ENCODE data around the genes FLT4 and TRIM52.

GRCh38 chr5:180649400-180650088 lies at the start of gene FLT4:
TSS of gene FLT4 (minus strand) at chr5:180649600.
- RAMPAGE, long total RNA: no peak
- RRBS, 2 experiments: 6 to 15% methylated on average over 52 to 62 of the region's 79 CpGs
CAGE:
- cytosol, long polyA minus RNA: no peak
- cytosol, long polyA plus RNA: no peak
- long polyA plus RNA: no peak
- nucleolus, long total RNA: no peak
- nucleus, long polyA plus RNA: no peak
- nucleus, long total RNA: no peak

GRCh38 chr5:180787531-180788175 lies 15.0 kb downstream of the MGAT1 start:
- RAMPAGE, long total RNA: no peak
- RRBS, 2 experiments: no CpG with 5 or more reads among the region's 16 CpGs
CAGE:
- cytosol, long polyA minus RNA: no peak
- cytosol, long polyA plus RNA: no peak
- long polyA plus RNA: no peak
- nucleolus, long total RNA: no peak
- nucleus, long polyA plus RNA: no peak
- nucleus, long total RNA: no peak

GRCh38 chr5:180821718-180822105 lies 19.1 kb upstream of the MGAT1 start:
- RAMPAGE, long total RNA: no peak
- RRBS, 2 experiments: no CpG with 5 or more reads among the region's 5 CpGs
CAGE:
- cytosol, long polyA minus RNA: no peak
- cytosol, long polyA plus RNA: no peak
- long polyA plus RNA: no peak
- nucleolus, long total RNA: no peak
- nucleus, long polyA plus RNA: no peak
- nucleus, long total RNA: no peak

DNA sequence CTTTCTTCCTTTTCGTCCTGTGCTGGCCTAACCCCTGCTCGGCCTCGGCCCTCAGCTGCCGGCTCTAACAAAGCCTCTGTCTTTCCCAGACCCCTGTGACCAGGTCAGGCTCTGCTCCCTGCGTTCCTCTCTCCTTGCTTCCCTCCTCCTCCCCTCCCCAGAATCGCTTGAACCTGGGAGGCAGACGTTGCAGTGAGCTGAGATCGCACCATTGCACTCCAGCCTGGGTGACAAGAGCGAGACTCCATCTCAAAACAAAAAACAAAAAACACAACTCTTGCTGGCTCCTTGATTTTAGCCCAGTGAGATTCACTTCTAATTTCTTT lies 29.2 kb upstream of the MGAT1 start:
- RAMPAGE, long total RNA: no peak
- RRBS, 2 experiments: no CpG with 5 or more reads among the region's 9 CpGs
CAGE:
- cytosol, long polyA minus RNA: no peak
- cytosol, long polyA plus RNA: no peak
- long polyA plus RNA: no peak
- nucleolus, long total RNA: no peak
- nucleus, long polyA plus RNA: no peak
- nucleus, long total RNA: no peak

- RAMPAGE, long total RNA: no peak
- RRBS, 2 experiments: no CpG with 5 or more reads among the region's 1 CpG
CAGE:
- cytosol, long polyA minus RNA: no peak
- cytosol, long polyA plus RNA: no peak
- long polyA plus RNA: no peak
- nucleolus, long total RNA: no peak
- nucleus, long polyA plus RNA: no peak
- nucleus, long total RNA: no peak
Observed at GRCh38 chr5:180869576-180870189, 8.6 kb upstream of the ZFP62 start.

GRCh38 chr5:180908438-180908676 lies 9.4 kb downstream of the BTNL8 start:
- RAMPAGE, long total RNA: no peak
- RRBS, 2 experiments: no CpG with 5 or more reads among the region's 5 CpGs
CAGE:
- cytosol, long polyA minus RNA: no peak
- cytosol, long polyA plus RNA: no peak
- long polyA plus RNA: no peak
- nucleolus, long total RNA: no peak
- nucleus, long polyA plus RNA: no peak
- nucleus, long total RNA: no peak

- RAMPAGE, long total RNA: no peak
- RRBS, 2 experiments: no CpG with 5 or more reads among the region's 9 CpGs
CAGE:
- cytosol, long polyA minus RNA: no peak
- cytosol, long polyA plus RNA: no peak
- long polyA plus RNA: no peak
- nucleolus, long total RNA: no peak
- nucleus, long polyA plus RNA: no peak
- nucleus, long total RNA: no peak
Observed at GRCh38 chr5:181044262-181044497, 4.1 kb downstream of the BTNL9 start.

- RAMPAGE, long total RNA: no peak
- RRBS, 2 experiments: no CpG with 5 or more reads among the region's 14 CpGs
CAGE:
- cytosol, long polyA minus RNA: no peak
- cytosol, long polyA plus RNA: no peak
- long polyA plus RNA: no peak
- nucleolus, long total RNA: no peak
- nucleus, long polyA plus RNA: no peak
- nucleus, long total RNA: no peak
Observed at GRCh38 chr5:181046179-181047214, 6.4 kb downstream of the BTNL9 start.

GRCh38 chr5:181066278-181066559 lies 26.2 kb downstream of the BTNL9 start:
- RAMPAGE, long total RNA: no peak
- RRBS, 2 experiments: no CpG with 5 or more reads among the region's 7 CpGs
CAGE:
- cytosol, long polyA minus RNA: no peak
- cytosol, long polyA plus RNA: no peak
- long polyA plus RNA: no peak
- nucleolus, long total RNA: no peak
- nucleus, long polyA plus RNA: no peak
- nucleus, long total RNA: no peak

GRCh38 chr5:181085250-181085578 lies 45.1 kb downstream of the BTNL9 start:
- RAMPAGE, long total RNA: no peak
- RRBS, 2 experiments: no CpG with 5 or more reads among the region's 13 CpGs
CAGE:
- cytosol, long polyA minus RNA: no peak
- cytosol, long polyA plus RNA: no peak
- long polyA plus RNA: no peak
- nucleolus, long total RNA: no peak
- nucleus, long polyA plus RNA: no peak
- nucleus, long total RNA: no peak

GRCh38 chr5:181174014-181174419 lies 26.6 kb downstream of the OR2V2 start:
- RAMPAGE, long total RNA: no peak
- RRBS, 2 experiments: no CpG with 5 or more reads among the region's 25 CpGs
CAGE:
- cytosol, long polyA minus RNA: no peak
- cytosol, long polyA plus RNA: no peak
- long polyA plus RNA: no peak
- nucleolus, long total RNA: no peak
- nucleus, long polyA plus RNA: no peak
- nucleus, long total RNA: no peak

DNA sequence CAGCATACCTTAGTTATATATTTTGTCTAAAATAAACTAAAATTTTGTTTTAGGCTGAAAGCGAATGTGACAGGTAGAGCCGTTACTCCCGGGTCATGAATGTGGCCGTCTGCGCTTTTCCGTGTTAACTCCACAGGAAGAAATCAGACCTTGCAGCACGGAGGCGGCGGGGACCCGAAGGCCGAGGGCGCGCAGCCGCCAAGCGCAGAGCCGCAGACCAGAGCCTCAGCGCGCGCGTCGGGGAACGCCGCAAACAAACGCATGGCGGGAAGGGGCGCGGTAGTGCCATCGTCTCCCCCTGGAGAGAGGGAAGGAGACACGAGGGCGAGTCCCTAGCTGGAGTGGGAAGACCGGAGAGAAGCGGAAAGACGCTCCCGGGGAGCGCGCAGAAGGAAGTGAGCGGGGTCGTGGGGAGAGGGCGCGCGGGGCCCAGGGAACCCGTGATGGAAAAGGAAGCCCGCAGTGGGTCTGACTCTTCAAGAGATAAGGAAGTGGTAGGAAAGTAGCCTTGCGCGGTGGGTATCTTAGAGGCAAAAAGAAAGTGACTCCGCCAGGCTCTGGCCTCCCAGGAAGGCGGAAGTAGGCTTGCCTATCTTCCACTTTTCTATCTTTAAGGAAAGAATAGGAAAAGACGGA lies 13.8 kb downstream of the TRIM7 start:
- RAMPAGE, long total RNA: no peak
- RRBS, 2 experiments: no CpG with 5 or more reads among the region's 48 CpGs
CAGE:
- cytosol, long polyA minus RNA: no peak
- cytosol, long polyA plus RNA: no peak
- long polyA plus RNA: no peak
- nucleolus, long total RNA: no peak
- nucleus, long polyA plus RNA: no peak
- nucleus, long total RNA: no peak

DNA sequence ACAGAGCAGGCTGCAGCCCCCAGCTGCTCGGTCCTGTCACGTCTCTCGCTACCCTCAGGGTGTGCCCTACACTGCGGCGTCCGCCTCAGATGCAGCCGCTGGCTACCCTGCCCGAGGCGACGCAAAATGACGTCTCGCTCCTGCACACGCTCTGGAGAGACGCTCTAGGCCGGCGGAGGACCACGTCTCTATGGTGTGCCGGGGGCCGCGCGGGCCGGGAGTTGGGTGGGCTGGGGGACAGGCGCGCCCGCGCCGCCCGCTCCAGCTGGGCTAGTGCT lies at the start of gene TRIM52:
TSS of gene TRIM52 (minus strand) at position 121 of the 278 bp plus-strand sequence.
- RAMPAGE, long total RNA: no peak
- RRBS, 2 experiments: 1% methylated on average over 6 of the region's 28 CpGs
CAGE:
- cytosol, long polyA minus RNA: start-site peak on the minus strand centred at position 83 of the sequence, 53 bp wide, 61 reads; start-site peak on the plus strand centred at position 184 of the sequence, 14 bp wide, 36 reads
- cytosol, long polyA plus RNA: no peak
- long polyA plus RNA: start-site peak on the plus strand centred at position 202 of the sequence, 97 bp wide, 56 and 80 reads in 2 replicates
- nucleolus, long total RNA: no peak
- nucleus, long polyA plus RNA: no peak
- nucleus, long total RNA: no peak

DNA sequence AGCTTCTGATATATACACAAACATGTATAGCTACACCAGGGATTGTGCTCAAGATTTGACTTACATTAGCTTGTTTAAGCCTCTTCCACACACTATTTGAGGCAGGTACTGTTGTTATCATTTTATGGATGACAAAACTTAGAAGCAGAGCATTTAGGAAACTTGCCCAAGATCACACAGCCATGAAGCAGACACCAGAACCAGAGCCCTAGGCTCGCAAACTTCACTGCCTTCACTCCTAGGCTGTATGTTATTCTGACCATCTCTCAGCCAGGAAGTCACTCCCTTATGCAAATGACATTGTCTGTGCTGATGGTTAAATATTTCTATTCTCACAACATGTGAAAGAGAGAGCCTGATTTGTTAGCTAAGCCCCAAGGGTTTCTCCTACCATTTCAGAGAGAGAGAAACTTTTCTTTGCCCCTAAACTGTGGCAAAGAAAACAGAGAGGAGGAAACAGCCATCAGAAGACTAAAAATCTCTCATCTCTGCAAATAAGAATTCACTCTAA lies 26.4 kb upstream of the TRIM52 start:
- RAMPAGE, long total RNA: no peak
- RRBS, 2 experiments: no CpG with 5 or more reads among the region's 1 CpG
CAGE:
- cytosol, long polyA minus RNA: no peak
- cytosol, long polyA plus RNA: no peak
- long polyA plus RNA: no peak
- nucleolus, long total RNA: no peak
- nucleus, long polyA plus RNA: no peak
- nucleus, long total RNA: no peak

All from GM12878 (cell line).